Camera-type eye (tissue), 1 donor: ENCODE measurements around a stretch of chr10.

DNA sequence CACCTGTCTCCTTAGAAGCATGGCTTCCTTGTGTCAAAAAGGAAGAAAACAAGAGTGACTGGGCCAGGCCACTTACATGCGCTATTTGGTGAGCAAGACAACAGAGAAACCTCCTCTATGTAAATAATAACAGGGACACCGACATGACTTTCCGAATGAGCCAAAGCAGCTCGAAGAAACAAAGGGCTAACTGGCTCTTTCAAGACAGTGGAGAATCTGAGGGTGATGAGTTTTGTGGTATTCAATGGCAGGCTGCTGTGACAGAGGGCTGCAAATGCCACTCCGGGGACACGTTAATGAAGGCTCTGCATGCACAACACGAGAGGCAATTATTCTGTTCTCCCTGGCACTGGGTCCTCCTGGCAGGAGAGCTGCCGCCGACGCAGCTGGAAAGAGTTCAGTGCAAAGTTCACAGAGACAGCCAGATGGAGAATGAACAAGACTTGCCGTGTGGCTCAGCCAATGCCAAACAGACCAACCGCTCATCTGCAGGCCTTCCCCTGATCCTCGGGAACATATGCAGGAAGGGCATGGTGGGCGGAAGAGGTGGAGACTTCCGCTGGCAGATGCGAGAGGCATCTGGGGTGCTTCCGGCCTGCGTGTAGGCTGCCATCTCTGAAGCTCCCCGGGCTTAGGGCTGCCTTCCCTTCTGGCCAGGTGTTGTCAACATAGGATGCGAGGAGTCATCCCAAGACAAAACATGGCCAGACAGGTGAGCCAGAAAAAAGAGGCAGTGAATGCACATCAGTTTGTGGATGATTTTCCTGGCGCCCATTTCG lies 59.1 kb upstream of the SMNDC1 start:
- RAMPAGE, long total RNA, result no peak

- RAMPAGE, long total RNA, result no peak
Observed at GRCh38 chr10:110447020-110447866, 50.5 kb upstream of the DUSP5 start.

DNA sequence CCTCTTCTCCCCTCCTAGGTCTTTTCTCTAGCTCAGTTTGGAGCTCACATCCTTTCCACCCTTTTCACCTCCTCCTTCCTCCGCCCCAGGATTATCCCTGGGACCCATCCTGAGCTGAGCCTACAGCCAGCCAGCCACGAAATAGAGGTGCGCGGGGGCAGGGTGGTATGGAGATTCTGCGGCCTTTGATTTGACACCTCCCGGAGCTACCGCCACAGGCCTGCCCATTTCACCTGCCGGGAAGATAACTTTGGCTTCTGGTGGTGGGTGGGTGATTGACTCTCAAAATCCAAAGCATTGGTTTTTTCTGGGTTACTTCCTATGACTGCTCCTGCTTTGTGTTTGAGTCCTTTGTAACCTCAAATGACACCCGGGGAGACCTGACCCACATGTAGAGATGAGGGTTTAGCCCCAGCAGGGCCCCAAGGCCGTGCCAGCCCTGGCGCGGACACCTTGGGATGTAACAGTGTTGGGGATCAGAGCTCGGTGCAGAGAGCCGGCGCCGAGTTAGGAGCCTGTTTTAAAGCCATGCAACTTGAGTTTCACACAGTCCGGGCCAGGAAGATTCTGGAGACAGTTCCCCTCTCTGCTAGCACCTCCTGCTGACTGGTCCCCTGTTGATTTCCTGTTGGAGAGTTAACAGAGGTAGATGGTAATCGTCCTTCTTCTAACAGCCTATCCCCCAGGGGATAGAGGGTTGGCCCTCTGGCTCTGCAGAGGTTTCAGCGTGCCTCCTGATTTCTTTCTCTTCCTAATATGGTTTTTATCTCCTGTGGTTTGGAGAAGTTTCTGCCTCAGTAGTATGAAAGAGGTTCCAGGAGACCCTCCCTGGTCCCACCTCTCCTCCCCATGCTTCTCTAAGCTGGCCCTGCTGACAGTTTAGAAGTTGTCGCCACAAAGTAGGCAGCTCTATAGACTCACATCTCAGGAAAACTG lies 1.6 kb downstream of the DUSP5 start:
- RAMPAGE, long total RNA, result no peak

- RAMPAGE, long total RNA, result no peak
Observed at GRCh38 chr10:110725817-110726314, 81.7 kb downstream of the RBM20 start.

DNA sequence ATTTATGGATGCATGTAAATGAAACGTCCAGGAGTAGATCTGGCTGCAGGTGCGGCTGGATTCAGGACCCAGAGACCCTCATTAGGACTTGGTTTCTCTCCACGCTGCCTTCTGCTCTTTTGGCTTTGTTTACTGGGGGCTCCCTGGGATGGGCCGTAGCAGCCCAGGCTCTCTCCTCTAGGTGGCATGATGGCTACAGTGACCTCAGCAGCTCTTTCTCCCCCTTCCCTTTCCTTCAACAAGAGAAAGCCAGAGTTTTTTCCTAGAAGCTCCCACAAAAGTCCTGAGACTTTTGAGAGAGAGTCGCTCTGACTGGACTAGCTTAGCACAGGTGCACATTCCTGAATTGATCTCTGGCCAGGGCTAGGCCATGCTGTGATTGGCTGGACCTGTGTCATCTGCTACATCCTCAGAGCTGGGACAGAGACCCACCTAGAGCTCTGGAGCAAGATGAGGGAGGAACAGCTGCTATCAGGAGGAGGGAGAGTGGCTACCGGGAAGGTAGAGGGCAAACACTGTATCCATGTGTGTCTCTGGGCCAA lies 67.8 kb upstream of the PDCD4 start:
- RAMPAGE, long total RNA, result no peak

- RAMPAGE, long total RNA, result no peak
Observed at GRCh38 chr10:110872030-110872500, 337 bp downstream of the PDCD4 start.

DNA sequence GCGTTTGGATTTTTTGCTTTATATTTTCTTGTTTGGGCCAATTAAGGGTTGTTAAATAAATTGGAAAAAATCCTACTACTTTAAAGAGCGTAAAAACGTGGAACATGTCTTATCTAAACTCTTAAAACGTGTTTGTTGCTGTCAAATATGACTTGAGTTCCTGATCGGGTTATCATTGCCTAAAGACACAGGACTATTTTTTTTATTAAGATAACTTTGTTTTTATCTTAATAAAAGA lies 1.8 kb downstream of the PDCD4 start:
- RAMPAGE, long total RNA, result no peak

DNA sequence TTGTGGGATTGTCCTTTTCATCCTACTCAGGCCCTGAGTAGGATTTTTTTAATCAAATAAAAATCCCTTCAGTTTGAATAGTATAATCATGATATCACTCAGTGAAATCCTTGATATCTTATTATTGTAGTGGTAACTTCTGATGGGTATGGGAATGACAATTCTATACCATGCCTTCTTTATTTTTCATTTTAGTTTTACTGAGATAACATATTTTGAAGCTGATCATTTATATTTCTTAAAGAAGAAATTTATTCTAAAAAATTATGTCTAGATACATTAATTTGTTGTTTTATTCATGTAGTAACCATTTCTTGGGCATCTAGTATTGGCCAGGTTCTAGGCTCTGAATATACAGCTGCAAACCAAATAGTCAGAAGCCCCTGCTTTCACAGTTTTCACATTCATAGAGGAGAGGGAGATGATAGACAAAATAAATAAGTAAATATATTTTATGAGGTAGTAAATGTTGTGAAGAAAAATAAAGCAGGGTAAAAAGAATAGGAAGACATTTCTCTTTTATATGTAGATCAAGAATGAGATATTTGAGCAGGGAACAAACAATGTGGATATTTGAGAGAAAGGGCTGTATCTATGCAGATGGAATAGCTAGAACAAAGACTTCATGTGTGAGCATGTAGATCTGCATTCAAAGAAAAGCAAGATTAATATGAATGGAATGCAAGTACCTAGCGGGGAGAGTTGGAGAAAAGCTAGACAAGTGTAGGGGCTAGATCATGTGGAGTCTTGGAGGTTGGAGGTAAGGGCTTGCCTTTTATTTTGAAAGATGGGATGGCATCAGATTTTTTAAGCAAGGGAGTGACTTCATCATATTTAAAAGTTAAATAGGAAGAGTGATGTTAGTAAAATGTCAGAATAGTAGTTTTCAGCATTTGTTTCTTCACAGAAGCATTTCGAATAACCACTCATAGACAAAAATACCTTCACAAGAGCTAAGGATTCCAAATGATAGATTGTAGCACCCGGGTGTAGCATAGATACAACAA lies 26.9 kb downstream of the SHOC2 start:
- RAMPAGE, long total RNA, result no peak

DNA sequence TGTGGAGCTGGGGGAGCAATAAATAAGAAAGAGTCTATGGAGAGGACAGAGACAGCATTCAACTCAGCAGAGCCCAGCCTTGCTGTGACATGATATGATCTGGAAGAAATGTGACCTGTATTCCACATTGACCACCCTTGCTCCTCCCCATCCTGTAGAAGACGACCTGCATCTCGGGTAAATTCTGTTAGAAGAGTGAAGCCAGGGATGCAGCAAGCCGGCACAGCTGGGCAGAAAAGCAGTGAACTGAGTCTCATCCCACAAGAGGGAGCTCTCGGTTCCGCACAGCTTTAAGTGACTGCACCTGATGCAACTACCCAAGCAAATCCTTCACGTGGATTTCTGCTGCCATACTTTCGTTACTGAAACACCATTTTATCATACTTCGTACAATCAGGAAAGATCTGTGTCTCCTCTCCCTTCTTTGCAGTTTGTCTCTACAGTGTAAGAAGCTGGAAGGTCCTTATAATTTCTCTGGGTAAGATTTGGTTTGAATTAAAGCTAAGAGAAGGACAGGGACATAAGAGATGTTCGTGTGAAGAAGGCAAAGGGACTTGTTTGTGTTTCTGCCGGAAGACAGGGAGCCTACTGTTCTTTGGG lies 427.1 kb downstream of the GPAM start:
- RAMPAGE, long total RNA, result no peak

GRCh38 chr10:112261257-112261592 lies 22.0 kb upstream of the TECTB start:
- RAMPAGE, long total RNA, result no peak

- RAMPAGE, long total RNA, result no peak
Observed at GRCh38 chr10:112266032-112266313, 17.2 kb upstream of the TECTB start.

GRCh38 chr10:112338883-112339329 lies 35.0 kb upstream of the ACSL5 start:
- RAMPAGE, long total RNA, result no peak

GRCh38 chr10:112374422-112374870 lies 530 bp downstream of the ACSL5 start:
- RAMPAGE, long total RNA, result no peak

GRCh38 chr10:112375855-112376530 lies 2.1 kb downstream of the ACSL5 start:
- RAMPAGE, long total RNA, result no peak

- RAMPAGE, long total RNA, result no peak
Observed at GRCh38 chr10:112376531-112376727, 2.5 kb downstream of the ACSL5 start.

- RAMPAGE, long total RNA, result no peak
Observed at GRCh38 chr10:112394416-112394998, 20.6 kb downstream of the ACSL5 start.

- RAMPAGE, long total RNA, result no peak
Observed at GRCh38 chr10:112716844-112717330, 233.2 kb upstream of the TCF7L2 start.

DNA sequence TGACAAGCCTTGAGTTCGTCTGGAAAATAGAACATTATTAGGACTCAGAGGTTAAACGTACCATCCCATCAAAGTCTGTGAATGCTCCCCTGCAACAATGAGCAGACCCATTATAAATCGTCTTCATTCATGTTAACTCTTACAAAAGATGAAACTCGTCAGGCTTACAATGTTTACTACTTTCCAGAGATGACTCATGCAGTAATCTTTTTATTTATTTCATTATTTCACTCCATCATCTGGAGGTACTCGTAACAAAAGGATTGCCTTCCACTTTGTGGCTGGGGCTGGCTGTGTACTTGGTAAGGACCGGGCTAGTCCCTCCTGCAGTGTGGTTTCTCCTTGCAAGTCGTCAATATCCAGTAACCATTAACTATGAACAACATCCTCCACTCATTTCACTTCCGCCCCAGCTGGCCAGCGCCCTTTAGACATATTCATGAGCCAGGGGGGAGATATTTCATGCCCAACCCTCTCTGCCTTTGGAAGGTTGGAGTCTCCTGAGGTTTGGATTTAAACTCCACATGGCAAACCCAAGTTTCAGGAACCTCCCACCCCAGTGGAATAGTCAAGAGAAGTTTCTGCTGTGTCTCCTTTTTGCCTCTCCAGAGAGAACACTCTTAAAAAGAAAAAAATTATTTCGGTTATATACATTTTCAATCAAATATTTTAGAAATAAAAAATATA lies 206.8 kb upstream of the TCF7L2 start:
- RAMPAGE, long total RNA, result no peak

DNA sequence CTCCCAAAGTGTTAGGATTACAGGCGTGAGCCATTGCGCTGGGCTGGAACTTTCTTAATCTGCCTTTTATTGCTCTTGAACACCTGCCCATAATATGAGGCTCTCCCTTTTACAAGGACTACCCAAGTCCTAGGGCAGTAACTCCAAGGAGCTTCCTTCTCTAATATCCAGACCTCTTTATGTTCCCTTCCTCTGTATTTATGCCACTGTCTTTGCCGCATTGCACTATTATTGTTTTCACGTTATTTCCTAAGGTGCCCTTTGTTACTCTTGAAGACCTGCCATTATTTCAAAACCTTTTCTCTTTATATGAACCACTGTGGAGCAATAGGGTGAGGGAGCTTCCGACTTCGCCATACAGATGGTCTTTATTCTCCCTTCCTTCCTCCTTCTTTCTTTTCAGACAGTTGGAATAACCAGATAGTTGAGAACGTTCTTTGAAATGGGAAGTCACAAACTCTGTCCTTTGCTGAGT lies 36.2 kb upstream of the TCF7L2 start:
- RAMPAGE, long total RNA, result no peak

GRCh38 chr10:112952269-112952997 lies 2.4 kb downstream of the TCF7L2 start:
- RAMPAGE, long total RNA, result no peak